ENCODE results near the genes CREB1, PLEKHM3 and LANCL1.

DNA sequence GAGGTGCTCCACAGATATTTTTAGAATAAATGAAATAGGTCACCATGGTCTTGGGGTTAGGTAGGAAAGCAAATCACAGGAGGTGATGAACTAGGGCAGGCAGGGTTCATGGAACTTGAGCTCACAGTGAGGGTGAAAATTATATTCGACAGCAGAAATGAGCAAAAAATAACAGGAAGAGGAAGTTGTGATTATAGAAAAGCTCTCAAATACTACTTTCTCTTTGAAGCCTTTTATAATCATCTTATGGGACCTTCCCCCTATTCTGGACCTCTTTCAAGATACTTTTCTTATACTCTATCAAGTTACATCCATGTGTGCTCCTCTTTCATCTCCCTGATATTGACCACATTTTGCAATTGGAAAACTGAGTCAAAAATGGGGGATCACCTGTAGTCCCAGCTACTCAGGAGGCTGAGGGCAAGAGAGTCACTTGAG, 4.4 kb upstream of the CREB1 start:
- PRO-cap, result no peak
- RAMPAGE, long total RNA, result no peak
- RRBS, result no CpG with 5 or more reads among the region's 1 CpG

DNA sequence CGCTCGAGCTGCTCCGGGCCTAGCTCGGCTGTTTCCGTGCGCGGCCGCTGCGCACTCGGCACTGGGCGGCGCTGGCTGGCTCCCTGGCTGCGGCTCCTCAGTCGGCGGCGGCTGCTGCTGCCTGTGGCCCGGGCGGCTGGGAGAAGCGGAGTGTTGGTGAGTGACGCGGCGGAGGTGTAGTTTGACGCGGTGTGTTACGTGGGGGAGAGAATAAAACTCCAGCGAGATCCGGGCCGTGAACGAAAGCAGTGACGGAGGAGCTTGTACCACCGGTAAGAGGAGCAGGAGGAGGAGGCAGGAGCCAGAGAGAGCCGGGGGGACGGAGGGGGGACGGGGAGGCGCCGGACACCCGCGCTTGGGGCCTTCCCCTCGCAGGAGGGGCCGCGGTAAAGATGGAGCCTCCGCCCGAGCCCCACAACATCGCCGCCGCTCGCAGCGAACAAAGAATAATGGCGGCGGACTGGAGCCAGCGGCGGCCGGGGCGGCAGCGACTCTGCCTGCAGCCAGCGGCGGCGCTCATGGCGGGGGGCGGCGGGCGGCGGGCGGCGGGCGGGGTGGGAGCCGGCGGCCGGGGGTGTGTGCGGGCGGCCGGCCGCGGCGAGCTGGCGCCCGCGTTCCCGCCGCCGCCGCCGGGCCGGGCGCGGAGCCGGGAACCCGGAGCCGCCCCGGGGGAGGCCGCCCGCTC, at the start of gene CREB1:
Gene CREB1, plus strand, starts transcription at position 100 of the 685 bp plus-strand sequence.
- PRO-cap, result bidirectional peak, plus-strand start at position 100 of the sequence, minus-strand start outside the sequence
- RAMPAGE, long total RNA, result no peak
- RRBS, result under 1% methylated on average over 32 of the region's 92 CpGs

DNA sequence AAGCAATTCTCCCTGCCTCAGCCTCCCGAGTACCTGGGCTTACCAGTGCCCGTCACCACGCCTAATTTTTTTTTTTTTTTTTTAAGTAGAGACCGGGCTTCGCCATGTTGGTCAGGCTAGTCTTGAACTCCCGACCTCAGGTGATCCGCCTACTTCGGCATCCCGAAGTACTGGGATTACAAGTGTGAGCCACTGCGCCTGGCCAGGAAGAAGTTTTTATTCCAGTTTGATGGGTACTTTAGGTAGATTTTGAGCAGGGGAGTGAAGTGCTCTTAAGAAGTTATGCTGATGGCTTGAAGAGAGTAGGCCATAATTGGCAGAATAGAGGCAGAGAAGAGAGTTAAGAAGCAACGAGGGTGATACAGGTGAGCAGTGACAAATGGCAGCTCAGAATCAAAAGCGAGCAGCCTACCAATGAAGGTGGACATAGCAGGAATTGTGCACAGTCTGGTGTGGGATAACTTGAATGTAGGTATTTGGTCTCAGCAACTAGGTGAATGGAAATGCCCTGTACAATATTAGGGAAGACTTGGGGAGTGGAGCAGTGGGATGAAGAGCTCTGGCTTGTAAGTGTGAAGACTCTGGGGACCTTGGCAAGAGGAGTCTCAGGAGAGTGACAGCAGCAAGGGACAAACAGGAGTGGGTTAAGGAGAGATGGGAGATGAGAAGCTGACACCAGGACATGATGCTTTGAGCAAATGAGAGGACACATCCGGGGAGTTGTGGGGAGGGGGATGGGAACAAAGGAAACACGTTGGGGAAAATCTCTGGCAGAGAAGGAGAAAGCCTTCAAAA, 25.0 kb downstream of the FZD5 start:
- PRO-cap, result no peak
- RAMPAGE, long total RNA, result no peak
- RRBS, result no CpG with 5 or more reads among the region's 14 CpGs

DNA sequence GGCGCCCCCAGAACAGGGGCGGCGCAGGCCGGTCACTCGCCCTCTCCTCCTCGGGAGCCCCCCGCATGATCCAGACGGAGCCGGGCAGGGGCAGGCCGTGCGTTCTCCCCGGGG, 406 bp downstream of the FZD5 start:
- PRO-cap, result no peak
- RAMPAGE, long total RNA, result no peak
- RRBS, result 1% methylated on average over 9 of the region's 12 CpGs

GRCh38 chr2:207801045-207801766, 31.5 kb upstream of the FZD5 start:
- PRO-cap, result no peak
- RAMPAGE, long total RNA, result no peak
- RRBS, result no CpG with 5 or more reads among the region's 7 CpGs

DNA sequence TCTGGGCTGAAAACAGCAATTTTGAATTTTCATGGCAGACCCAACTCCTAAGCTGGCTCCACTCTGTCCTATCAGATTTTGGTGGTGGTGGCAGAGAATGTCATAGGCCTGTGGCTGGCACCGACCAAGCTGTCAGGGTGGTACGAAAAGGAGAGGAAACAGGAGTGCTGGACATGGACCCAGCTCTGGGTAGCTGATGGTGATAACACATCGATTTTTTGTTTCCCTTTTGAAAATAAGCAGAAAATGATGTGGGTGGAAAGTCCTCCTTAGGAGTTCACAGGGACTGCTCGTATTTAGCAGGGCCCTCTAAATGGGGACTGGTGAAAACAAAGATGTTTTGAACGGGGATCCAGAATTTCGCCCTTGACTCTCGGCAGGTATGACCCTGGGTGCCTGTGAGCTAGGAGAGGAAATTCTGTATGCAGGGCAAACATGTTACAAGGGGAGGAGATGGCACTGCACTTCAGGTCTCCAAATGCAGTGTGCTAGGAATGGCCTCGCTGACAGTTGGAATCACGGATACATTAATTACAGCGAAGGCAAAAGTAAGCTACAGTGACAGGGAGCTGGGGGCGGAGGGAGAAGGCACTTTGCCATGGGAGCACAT, 56.0 kb upstream of the FZD5 start:
- PRO-cap, result no peak
- RAMPAGE, long total RNA, result no peak
- RRBS, result no CpG with 5 or more reads among the region's 11 CpGs

- PRO-cap, result no peak
- RAMPAGE, long total RNA, result no peak
- RRBS, result no CpG with 5 or more reads among the region's 3 CpGs
Measured at GRCh38 chr2:207926106-207926534, 99.2 kb downstream of the PLEKHM3 start.

GRCh38 chr2:207929976-207930328, 95.4 kb downstream of the PLEKHM3 start:
- PRO-cap, result no peak
- RAMPAGE, long total RNA, result no peak
- RRBS, result no CpG with 5 or more reads among the region's 3 CpGs

- PRO-cap, result no peak
- RAMPAGE, long total RNA, result no peak
- RRBS, result no CpG with 5 or more reads among the region's 8 CpGs
Measured at GRCh38 chr2:207934657-207935206, 90.6 kb downstream of the PLEKHM3 start.

DNA sequence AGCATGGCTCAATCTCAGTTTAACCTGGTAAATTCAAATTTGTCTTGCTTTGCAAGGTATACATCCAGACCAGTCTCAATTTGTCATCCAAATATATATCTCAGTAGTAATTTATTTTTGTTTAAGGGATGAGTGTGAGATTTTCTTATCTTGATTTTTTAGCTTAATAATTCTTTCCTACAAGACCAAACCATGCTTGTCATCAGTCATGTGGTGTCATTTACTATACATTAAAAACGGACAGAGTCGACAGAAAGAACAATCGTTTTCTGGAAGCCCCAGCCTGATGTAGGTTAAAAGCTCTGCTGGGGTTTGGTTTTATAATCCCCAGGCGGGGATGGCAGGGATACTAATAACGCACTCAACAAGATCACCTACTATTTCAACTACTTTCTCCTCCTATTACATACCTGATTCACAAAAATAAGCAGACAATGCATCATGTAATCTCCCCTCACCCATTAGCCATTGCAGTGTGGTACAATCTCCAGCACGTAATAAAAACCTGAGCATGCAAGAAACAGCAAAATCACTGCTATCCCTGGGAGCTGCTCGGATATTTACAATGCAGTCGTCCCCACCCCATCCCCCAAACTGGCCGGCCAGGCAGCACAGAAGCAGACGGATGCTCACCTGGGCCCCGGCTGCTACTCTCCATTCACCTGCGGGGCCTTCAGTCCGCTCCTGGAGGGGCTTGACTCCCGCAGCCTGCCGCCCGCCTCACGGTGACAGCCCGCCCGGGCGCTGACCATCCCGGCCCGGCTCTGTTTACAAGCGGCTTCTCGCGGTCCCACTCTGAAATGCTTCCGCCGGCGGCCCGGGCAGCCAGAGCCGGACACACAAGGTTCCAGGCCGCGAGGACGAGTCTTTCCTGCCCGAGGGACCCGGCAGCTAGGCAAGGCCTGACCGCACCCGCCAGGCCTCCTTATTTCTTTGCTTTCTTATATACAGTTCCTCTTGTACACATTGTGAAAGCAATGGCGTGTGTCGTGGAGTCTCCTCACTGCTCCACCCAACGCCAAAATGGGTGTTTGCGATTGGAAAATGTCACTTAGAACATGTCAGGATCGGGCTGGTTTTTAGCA, at the start of gene PLEKHM3:
Gene PLEKHM3, minus strand, starts transcription at position 772 of the 1,085 bp plus-strand sequence.
- PRO-cap, result bidirectional peak, plus-strand start at position 863 of the sequence, minus-strand start at position 746 of the sequence
- RAMPAGE, long total RNA, result no peak
- RRBS, result 2% methylated on average over 20 of the region's 42 CpGs

DNA sequence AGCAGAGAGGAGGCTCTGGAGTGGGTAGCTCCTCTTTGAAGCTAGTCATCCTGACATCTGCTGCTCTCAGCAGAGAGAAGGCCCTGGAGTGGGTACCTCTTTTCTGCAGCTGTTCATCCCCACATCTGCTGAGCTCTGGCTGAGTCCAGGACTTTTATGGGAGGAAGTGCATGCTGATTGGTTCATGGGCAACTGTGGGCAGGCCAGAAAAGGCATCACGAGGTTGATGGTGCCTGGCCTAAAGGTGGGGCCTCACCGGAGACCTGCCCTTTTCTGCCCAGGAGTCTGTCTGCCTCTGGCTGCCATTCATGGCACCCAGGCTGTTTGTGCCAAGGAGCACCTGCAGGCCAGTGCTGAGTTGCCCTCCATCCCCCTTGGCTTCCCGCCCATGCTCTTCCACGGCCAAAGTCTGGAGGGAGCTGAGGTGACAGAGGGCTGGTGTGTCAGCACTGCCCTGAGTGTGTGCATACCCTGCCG, 123.1 kb downstream of the PTH2R start:
- PRO-cap, result no peak
- RAMPAGE, long total RNA, result no peak
- RRBS, result no CpG with 5 or more reads among the region's 5 CpGs

DNA sequence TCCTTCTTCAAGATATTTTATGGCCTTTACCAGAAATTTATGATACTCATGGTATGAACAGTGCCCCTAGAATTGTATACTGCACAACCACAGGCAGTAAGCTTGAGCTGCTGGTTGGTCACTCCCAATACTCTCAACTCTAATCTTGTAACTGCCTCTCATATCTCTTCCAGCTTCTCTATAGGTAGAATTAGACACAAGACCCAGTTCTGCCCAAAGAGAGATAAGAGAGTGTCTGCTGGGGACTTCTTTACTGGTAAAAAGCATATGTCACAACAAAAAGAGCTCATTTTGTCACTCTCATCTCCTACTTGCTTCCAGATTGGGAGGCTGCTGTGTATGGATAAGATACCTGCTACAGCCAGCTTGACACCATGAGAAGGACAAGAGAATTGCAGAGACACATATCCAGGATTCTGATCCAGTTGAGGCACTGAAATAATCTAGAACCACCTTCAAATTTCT, 165.1 kb downstream of the PTH2R start:
- PRO-cap, result no peak
- RAMPAGE, long total RNA, result no peak

DNA sequence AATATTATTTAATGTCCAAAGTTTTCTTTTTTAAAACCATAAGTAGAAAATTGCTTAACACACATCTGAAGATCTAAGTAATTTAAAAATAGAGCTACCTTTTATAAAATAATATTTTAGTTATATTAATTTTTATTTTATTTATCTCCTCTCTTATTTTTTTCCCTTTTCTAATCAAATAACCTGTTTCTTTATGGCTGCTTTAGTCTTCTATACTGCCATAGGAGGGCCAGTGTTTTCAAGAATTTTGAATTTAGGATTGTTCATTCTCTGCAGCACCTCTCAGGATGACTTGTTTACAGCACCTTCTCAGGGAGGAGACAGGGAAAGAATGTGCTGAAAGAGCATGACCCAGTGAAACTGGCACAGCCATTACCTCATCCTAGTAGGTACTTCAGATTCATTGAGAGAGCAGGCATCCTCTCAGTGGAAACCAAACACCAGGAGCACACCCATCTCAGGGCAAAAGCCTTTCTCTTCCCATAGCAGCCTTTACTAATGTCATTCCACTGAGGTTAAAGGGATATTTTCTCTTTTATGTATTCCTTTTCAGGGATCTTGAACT, 2.4 kb downstream of the MAP2 start:
- PRO-cap, result no peak
- RAMPAGE, long total RNA, result no peak

DNA sequence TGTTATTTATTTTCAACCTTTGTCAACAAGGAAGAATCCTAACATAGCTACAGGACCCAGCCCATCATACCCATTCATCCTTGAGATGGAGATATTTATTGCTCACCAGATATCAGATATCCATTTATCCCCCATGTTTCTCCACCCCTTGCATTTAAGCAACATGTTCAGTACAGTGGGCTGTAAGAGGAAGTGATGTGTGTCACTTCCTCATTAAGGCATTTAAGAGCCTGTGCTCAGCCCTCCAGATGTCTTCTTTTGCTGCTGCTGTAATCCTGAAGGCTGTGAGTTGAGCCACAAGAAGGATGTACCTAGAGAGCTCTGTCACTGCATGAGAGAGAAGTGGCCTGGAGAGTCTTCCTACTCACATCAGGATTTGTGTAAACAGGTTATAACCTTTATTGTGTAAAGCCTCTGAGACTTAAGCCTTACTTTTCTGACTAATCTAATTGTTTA, 151.9 kb upstream of the UNC80 start:
- PRO-cap, result no peak
- RAMPAGE, long total RNA, result no peak

DNA sequence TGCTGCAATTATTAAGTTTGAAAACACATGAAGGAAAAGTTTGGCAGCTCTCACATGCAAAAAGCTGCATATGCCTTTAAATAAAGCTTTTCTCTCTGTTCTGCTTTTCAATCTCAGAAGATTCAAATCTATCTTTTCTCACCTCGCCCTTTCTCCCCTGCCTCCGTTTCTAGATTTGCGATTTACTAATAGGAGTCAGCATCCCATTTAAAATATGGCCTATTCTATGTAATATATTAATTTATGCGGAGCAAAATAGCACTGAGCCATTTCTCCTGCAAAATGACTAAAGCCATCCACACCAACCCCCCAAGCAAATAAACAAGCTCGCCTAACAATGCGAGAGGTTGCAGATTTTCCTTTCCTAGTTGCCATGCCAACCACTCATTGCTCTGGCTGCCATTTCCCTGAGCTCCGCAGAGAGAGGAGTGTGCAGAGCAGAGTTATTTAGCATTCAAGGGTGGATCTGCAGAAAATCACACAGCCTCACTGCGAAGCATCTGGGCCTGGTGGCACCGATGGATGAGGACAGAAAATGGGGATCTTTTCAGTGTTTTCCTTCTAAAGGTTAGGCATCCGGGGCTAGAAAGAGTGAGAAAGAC, 110.5 kb upstream of the UNC80 start:
- PRO-cap, result no peak
- RAMPAGE, long total RNA, result no peak
- RRBS, result no CpG with 5 or more reads among the region's 10 CpGs

DNA sequence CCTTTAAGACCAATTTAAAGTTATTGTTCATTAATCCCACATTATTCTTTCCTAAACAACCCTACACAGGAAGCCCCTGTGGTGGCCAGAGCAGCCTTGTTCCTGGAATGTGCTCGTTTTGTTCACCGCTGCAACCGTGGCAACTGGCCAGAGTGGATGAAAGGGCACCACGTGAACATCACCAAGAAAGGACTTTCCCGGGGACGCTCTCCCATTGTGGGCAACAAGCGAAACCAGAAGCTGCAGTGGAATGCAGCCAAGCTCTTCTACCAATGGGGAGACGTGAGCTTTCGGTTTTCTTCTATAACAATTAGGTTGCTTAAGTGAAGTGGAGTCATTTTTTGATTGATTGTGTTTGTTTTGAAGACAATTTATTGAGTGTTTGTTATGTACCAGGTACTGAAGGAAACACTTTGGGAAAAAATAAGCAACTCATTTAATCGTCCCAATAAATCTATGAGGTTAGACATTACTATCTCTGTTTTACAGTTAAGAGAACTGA, 101.1 kb downstream of the UNC80 start:
- PRO-cap, result no peak
- RAMPAGE, long total RNA, result no peak
- RRBS, result no CpG with 5 or more reads among the region's 10 CpGs

DNA sequence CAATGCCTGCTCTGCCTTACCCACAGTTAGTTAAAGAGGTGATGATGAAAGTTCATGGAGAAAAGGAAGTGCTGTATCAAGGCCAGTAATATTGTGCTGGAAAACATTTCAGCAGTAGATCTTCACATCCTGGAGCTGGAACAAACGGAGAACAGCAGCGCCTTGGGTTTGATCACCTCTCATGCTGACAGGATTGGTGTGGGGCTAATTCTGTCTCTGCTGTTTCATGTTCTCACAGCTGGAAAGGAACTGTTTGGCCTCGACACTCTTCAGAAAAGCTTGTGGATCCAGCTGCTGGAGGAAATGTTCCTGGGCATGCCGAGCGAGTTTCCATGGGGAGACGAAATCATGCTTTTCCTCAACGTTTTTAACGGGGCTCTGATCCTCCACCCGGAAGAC, 61.5 kb upstream of the RPE start:
- PRO-cap, result no peak
- RAMPAGE, long total RNA, result no peak
- RRBS, result no CpG with 5 or more reads among the region's 9 CpGs

GRCh38 chr2:210007428-210008355, 5.3 kb downstream of the RPE start:
- PRO-cap, result no peak
- RAMPAGE, long total RNA, result no peak
- RRBS, result no CpG with 5 or more reads among the region's 5 CpGs

- PRO-cap, result no peak
- RAMPAGE, long total RNA, result no peak
Measured at GRCh38 chr2:210141081-210141539, 30.1 kb downstream of the KANSL1L start.

GRCh38 chr2:210475835-210476986, at the start of gene LANCL1:
Gene LANCL1, minus strand, starts transcription at chr2:210476759.
- PRO-cap, result unidirectional peak, minus-strand start at chr2:210476739
- RAMPAGE, long total RNA, result start-site peak on the minus strand at chr2:210476692-210476782, 39 and 49 reads in 2 replicates
- RRBS, result 2% methylated on average over 11 of the region's 53 CpGs